ENCODE data around the gene FOXF1.

DNA sequence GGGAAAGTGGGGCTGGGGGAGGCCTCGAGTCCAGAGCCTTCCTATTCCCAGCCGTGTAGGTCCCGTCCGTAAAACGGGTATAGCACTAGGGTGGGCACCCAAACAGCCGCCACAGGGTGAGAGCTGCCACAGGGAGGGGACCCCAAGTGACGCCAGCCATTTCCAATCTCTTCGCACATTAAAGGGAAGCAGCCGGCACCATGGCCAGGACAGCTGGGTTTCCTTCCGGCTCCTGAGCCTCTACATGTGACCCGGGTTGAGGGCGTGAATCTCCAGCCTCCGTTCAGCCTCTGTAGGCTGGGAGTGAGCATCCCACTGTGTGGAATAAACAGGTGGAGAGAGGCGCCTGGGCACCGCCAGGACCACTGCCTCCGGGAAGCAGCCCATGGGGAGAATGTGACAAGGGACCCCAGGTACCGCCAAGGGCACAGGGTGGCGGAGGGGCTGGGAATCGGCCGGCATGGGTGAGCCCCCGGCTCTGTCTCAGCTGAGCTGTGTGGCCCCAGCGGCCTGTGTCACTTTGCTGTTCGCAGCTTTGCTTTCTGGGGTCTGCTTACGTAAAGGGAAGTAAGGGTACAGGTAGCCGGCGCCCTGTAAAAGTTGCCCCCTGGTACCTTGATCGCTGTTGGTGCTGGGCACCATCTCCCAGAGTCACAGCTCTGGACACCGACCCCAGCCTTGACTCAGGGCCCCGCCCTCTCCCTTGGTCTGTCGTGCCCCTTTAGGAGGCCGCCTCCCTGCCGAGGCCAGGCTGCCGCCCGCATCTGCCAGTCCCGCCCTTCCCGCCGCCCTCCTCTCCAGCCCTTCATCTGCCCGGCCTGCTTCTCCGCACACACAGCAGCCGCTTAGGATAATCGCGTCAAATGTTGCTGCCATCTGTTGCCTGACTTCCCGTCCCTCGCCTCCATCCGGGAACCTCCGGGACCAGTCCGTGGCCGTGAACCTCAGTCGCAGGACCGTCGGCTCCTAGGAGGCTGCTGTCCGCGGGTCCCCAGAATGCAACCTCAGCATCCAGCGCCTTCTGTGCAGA lies 11.6 kb downstream of the GSE1 start:
- PRO-cap, result no peak

DNA sequence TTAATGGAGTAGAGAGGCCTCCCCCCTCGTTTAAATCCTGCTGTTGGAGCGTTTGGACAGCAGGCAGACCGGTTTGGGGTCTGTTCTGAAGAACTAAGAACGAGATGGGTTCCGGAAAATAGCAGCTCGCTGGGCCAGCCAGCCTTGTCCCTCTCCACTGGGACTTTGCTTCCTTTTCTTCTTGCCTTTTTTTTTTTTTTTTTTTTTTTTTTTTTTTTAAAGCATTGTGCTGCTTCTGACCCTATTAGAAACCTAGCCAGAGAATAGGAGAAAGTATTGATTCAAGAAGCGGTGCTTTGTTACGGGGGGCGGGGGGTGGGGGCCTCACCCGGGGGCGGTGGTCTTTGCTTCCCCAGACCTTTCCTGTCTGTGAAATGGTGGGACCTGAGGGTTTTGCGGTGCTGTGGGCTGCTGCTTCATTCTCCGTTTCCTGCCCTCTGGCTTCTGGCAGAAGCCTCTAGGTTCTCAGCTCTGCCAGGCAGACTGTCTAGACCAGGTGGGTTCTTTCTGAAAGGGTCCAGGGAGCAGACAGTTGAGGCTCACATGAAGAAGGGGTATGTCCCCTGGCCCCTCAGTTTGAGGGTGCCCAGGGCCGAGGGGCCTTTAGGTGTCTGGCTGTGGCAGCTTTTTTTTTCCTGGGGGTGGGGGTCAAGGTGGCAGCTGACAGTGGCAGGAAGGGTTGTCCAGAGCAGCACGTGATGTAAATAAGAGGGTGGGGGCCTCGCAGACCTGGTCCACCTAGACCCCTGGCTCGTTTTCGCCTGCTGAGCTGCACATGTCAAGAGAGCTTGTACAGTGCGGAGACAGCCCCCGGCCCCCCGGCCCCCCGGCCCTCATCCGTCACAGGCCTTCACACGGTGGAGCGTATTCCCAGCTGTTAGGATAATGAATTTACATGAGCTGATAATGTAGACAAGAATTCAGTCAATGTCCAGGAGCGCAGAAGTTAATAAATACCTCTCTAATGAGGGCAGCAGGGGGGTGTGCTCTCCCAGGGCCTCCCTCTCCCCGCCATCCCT lies 14.0 kb downstream of the GSE1 start:
- PRO-cap, result no peak

DNA sequence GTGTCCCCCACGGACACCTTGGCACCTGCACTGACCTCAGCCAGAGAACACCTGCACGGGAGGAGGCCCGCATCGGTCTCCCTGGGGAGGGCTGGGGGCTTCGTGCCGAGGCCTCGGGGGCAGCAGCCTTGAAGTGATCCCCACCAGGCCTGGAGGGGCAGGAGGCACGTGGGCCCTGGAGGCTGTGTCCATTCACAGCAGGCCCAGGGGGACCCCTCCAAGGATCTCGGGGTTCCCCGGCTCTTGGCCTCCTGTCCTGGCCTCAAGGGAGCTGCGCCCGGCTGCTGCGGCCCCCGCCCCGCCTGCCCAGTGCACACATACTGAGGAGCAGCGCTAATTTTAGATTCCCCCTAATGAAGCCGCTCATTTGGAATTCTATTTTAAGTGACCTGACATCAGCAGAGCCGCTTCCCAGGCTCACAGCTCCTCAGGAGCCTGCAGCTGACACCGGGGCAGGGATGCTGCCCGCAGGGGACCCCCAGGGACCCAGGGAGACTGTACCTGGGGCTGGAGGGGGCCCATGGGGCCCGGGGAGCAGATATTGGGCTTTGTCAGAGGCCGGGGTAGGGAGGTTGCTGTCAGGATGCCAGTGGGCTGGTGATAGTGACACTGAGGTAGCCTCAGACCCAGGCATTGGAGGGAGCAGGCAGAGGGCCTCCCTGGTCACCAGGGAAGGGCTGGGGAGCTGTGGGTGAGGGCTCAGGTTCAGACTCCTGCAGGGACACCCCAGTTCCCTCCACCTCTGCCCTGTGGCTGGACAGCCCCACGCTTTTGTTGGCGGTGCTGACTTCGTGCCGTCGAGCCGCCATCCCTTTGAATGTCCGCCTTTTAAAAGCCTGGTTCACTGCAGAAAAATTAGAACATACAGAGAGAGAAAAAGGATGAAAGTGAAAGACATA lies 15.0 kb downstream of the GSE1 start:
- PRO-cap, result no peak

- PRO-cap, result no peak
Observed at GRCh38 chr16:85647918-85649260, 35.3 kb downstream of the GSE1 start.

- PRO-cap, result no peak
Observed at GRCh38 chr16:85652093-85653182, 36.3 kb downstream of the GINS2 start.

GRCh38 chr16:85687125-85687889 lies 1.4 kb downstream of the GINS2 start:
- PRO-cap, result no peak

DNA sequence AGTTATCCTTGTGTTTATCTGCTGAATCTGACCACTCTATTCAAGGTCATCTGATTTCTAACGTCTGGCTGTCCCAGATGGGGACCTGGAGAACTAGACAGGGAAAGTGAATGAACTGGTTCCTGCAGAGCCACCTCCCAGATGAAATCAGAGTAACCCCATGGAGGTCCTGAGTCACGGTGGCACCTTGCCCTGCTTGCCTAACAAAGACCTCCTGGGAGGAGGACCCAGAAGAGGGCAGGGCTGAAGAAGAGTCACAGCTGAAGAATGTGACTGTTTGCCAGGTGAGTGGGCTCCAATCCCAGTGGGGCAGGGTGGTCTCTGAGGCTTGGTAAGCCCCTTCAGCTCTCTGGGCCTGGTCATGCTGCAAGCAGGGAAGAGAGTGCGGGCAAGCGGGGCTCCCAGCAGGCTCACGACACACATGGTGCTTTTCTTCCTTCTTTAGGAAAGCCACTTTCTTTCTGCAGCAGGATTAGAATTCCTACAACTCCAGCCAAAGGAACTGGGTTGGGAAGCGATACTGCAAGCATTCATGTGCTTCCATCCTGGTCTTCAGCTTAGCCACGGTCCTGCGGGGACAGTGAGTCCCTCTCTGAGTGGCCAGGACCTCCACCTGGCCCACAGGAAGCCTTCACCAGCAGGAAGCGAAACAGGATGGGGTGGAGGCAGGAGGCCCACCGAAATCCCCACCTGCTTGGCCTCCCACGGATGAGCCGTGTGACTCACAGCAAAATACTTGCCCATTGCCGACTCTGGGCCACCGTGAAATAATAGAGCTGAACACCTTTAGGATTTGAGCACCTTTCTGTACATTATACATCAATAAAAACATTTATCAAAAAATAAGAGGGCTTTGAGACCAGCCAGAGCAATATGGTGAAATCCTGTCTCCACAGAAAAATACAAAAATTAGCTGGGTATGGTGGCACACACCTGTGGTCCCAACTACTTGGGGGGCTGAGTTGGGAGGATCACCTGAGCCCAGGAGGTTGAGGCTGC lies 4.2 kb downstream of the C16orf74 start:
- PRO-cap, result no peak

GRCh38 chr16:85901029-85901766 lies 2.2 kb downstream of the IRF8 start:
- PRO-cap, result no peak

DNA sequence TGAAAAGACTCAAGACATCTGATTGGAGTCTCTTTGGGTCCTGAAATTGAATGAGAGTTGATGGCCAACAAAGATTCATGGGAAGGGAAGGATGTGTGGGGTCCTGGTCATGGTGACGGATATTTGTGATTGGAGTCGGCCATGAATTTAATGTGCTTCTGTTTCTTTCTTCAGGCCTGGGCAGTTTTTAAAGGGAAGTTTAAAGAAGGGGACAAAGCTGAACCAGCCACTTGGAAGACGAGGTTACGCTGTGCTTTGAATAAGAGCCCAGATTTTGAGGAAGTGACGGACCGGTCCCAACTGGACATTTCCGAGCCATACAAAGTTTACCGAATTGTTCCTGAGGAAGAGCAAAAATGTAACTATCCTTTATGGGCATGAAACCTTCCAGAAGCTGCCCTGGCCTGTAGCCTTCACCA lies 9.9 kb downstream of the IRF8 start:
- PRO-cap, result no peak

DNA sequence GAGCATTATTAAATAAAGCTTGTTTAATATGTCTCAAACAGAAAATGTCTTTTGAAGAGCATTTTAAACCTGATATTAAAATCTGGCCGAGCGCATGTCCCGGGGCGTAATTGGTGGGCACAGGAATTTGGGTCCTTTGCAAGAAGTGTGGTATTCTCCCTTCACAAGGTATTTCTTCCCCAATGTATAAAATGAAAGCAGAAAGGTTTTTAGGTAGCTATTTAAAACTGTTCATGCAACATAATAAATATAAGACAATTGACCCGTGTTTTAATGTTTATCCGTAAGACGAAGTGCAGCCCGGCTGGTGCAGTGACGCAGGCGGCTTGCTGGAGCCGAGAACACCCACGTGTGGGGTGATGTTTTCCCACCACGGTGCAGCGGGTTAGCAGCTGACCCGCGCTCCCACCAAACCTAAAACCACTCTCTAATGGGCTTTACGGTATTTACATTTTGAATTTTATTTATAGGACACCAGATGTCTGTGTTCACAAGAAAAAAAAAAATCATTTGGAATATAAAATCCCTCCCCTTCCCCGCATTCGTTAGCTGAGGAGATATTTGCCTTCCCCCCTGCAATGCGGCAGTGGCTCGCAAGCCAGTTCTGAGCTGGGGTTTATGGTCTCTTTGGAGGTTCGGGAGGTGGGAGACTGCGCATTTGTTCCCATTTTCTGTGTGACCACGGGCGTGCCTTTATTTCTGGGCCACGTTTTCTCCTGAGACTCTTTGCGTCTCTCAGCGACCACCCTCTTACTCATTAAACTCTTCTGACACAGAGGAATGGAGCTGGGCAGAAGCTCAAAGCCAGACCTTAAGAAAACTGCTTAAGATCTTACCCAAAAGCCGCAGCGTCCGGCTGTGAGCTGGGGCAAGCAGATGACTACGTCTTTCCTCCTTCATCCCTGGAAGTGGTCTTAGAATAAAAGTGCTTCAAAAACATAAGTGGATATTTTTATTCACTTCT lies 301.0 kb downstream of the IRF8 start:
- PRO-cap, result no peak

- PRO-cap, result no peak
Observed at GRCh38 chr16:86201756-86202144, 302.8 kb downstream of the IRF8 start.

DNA sequence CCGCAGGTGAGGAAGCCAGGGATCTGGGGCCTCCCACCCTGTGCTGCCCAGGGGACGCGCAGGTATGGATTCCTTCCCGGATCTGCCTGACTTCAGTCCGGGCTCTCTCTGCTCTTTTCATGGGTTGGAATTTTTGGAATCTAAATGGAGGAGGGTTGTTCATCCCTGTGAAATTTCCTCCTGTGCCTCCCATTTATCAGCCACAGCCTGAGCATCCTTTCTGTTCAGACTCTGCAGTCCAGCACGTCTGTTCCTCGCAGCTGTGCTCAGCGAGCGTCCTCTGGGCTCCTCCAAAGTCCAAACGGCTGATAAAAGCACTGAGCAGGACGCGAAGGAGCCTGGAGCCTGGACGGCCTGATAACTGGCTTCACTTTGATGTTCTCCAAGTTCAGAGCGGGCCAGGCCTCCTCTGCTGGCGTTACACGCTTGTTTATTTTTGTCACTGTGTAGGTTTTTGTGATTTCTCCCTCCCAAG lies 290.7 kb upstream of the FOXF1 start:
- PRO-cap, result no peak

- PRO-cap, result no peak
Observed at GRCh38 chr16:86287802-86288419, 222.4 kb upstream of the FOXF1 start.

DNA sequence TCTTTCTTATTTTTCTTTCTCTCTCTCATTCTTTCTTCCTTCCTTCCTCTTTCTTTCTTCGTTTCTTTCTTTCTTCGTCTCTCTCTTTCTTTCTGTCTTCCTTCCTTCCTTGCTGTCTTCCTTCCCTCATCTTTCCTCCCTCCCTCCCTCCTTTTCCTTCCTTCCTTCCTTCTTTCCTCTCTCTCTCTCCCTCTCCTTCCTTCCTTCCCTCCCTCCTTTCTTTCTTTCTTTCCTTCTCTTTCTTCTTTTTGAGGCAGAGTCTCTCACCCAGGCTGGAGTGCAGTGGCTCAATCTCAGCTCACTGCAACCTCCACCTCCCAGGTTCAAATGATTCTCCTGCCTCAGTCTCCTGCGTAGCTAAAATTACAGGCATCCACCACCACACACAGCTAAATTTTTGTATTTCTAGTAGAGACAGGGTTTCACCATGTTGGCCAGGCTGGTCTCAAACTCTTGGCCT lies 53.7 kb upstream of the FOXF1 start:
- PRO-cap, result no peak

GRCh38 chr16:86495627-86496285 lies 14.6 kb upstream of the FOXF1 start:
- PRO-cap, result no peak

- PRO-cap, result no peak
Observed at GRCh38 chr16:86501565-86502020, 8.7 kb upstream of the FOXF1 start.

GRCh38 chr16:86510322-86511097 lies at the start of gene FOXF1:
Gene FOXF1 (plus strand): TSS chr16:86510527.
- PRO-cap, result bidirectional peak, plus-strand start at chr16:86510527, minus-strand start at chr16:86510248

GRCh38 chr16:86734416-86735048 lies 156.2 kb downstream of the FOXL1 start:
- PRO-cap, result no peak

GRCh38 chr16:86755286-86755687 lies 176.9 kb downstream of the FOXL1 start:
- PRO-cap, result unidirectional peak, minus-strand start at chr16:86755553

DNA sequence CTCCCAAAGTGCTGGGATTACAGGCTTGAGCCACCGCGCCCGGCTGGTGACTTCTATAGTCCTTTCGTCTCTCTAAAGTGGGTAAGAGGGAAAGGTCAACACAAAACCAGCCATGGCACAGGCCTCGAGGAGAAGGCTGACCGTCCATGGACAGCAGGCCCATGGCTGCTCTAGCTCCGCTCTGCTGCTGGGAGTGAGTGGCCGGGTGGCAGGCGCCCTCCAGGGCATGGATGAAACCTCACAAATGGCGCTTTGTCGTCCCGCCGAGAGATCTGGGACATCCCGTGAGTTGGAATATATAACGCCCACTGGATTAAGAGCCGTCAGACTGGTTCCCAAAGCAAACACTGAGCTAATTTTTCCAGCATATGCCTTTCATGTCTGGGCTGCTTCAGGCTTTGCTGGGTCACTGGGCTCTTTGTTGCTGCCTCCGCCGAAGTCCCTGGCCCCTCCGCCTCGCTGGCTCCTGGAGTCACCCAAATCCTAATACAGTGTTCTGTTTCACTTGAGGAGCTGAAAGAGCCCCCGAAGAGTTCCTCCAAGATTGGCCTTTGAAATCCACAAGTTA lies 266.3 kb downstream of the FOXL1 start:
- PRO-cap, result no peak

Data from ascending aorta (tissue), 1 donor.